ENCODE results near the genes KANK2, CCDC159 and PRKCSH.

- PRO-cap, 3 experiments = no peak in any of the 3 experiments
- RAMPAGE, long total RNA, 4 experiments = no peak in any of the 4 experiments
- RRBS = no CpG with 5 or more reads among the region's 5 CpGs
Observed at GRCh38 chr19:10867914-10868433, 3.4 kb upstream of the CARM1 start.

DNA sequence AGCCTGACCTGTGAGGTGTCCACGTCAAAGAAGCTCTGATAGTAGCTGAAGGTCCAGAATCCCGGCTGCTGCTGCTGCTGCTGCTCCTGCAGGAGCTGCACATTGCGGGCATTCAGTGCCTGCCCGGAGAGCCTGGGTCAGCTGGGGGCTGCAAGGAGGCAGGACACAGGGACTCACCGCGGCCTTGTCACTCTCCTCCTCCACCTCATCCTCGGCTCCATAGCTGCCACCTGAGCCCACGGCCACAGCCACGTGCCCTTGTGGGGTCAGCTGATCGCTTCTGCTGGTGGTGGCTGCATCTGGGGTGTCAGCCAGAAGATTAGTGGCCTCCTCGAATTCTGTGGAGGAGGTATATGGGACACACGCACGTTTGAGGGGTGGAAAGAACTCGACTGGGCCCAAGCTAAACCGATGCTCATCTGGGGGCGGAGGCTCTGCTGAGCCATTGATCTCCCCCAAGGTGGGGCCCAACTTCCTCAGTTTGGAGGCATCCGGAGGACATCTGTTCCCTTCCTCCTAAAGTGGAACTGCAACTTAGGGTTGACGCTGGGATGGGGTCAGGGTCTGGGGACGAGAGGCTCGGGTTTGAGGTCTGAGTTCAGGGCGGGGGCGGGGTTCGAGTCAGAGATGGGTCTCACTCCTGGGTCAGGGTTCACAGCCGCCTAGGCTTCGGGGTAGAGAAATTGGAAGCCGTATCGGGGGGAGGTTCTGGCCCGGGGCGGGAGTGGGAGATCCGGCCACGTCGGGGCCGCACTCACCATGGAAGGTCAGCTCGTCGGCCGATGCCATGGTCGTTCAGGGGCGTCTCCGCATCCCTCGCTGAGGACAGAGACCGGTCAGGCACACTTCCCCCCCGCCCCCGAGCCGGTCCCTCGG lies 579 bp downstream of the YIPF2 start:
- PRO-cap, 3 experiments = no peak in any of the 3 experiments
- RAMPAGE, long total RNA, 4 experiments = no peak in any of the 4 experiments
- RRBS = 10% methylated on average over 11 of the region's 45 CpGs

DNA sequence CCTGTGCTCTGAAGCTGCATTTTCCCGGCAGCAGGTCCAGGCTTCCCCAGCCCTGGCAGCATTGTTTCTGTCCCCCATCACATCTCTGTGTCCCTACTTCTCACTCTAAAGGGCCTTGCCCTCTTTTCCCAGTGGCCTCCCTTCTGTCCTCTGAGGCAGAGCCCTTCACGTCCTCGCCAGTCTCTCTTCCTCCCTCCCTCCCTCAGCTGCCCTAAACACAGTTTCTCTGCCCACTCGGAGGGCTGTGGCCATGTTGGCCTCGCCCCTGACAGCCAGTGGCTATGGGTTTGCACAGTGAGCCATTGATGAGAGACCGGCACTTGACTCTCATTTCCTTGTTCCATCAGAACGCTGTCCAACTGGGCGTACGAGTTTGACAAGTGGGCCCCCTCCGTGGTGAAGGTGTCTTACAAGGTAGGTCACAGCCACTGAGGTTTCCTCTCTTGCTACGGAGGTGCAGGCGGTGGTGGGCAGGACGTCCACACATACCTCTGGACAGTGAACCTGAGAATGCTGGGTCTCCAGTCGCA lies 57.8 kb downstream of the SMARCA4 start:
- PRO-cap, 3 experiments = no peak in any of the 3 experiments
- RAMPAGE, long total RNA, 4 experiments = no peak in any of the 4 experiments
- RRBS = no CpG with 5 or more reads among the region's 14 CpGs

DNA sequence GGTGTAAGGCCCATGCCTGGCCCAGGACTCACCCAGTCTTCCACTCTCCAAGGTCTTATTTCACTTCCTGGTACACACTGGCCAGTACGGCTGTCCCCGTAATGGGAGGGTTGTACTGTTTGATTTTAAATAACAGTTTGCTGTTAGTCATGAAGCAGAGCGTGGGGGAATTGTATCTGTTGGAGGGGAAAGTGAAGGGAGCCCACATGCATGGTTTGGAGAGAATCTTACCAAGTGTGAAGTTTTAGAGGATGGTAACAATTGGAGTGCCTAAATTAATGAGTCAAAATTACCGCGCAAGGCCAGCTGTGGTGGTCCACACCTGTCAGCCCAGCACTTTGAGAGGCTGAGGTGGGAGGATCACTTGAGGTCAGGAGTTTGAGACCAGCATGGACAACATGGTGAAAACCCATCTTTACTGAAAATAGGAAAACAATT lies 46.8 kb upstream of the LDLR start:
- PRO-cap, 3 experiments = no peak in any of the 3 experiments
- RAMPAGE, long total RNA, 4 experiments = no peak in any of the 4 experiments
- RRBS = no CpG with 5 or more reads among the region's 5 CpGs

GRCh38 chr19:11083829-11084352 lies 5.4 kb upstream of the LDLR start:
- PRO-cap, 3 experiments = peak in 1 of 3 experiments; most common plus-strand start chr19:11084134 (in 1); most common minus-strand start chr19:11084069 (in 1)
- RAMPAGE, long total RNA, 4 experiments = no peak in any of the 4 experiments
- RRBS = no CpG with 5 or more reads among the region's 7 CpGs

DNA sequence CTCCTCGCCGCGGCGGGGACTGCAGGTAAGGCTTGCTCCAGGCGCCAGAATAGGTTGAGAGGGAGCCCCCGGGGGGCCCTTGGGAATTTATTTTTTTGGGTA lies 179 bp downstream of the LDLR start:
- PRO-cap, 3 experiments = no peak in any of the 3 experiments
- RAMPAGE, long total RNA, 4 experiments = no peak in any of the 4 experiments
- RRBS = no CpG with 5 or more reads among the region's 6 CpGs

- PRO-cap, 3 experiments = no peak in any of the 3 experiments
- RAMPAGE, long total RNA, 4 experiments = no peak in any of the 4 experiments
- RRBS = no CpG with 5 or more reads among the region's 15 CpGs
Observed at GRCh38 chr19:11111232-11111792, 22.0 kb downstream of the LDLR start.

DNA sequence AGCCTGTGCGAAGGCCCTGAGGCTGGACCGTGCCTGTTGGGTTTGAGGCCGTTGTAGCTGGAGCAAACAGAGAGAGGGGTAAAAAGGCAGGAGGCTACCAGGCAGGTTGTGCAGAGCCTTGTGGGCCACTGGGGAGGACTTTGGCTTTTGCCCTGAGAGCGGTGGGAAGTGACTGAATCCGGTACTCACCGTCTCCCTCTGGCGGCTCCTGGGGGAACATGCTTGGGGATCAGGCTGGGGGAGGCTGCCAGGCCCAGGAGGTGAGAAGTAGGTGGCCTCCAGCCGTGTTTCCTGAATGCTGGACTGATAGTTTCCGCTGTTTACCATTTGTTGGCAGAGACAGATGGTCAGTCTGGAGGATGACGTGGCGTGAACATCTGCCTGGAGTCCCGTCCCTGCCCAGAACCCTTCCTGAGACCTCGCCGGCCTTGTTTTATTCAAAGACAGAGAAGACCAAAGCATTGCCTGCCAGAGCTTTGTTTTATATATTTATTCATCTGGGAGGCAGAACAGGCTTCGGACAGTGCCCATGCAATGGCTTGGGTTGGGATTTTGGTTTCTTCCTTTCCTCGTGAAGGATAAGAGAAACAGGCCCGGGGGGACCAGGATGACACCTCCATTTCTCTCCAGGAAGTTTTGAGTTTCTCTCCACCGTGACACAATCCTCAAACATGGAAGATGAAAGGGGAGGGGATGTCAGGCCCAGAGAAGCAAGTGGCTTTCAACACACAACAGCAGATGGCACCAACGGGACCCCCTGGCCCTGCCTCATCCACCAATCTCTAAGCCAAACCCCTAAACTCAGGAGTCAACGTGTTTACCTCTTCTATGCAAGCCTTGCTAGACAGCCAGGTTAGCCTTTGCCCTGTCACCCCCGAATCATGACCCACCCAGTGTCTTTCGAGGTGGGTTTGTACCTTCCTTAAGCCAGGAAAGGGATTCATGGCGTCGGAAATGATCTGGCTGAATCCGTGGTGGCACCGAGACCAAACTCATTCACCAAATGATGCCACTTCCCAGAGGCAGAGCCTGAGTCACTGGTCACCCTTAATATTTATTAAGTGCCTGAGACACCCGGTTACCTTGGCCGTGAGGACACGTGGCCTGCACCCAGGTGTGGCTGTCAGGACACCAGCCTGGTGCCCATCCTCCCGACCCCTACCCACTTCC lies 24.3 kb downstream of the SPC24 start:
- PRO-cap, 3 experiments = peak in 2 of 3 experiments; most common plus-strand start position 153 of the sequence (in 1); most common minus-strand start position 142 of the sequence (in 1)
- RAMPAGE, long total RNA, 4 experiments = no peak in any of the 4 experiments
- RRBS = no CpG with 5 or more reads among the region's 30 CpGs

GRCh38 chr19:11179664-11180494 lies 17.5 kb downstream of the KANK2 start:
- PRO-cap, 3 experiments = no peak in any of the 3 experiments
- RAMPAGE, long total RNA, 4 experiments = no peak in any of the 4 experiments
- RRBS = 74% methylated on average over 4 of the region's 16 CpGs

GRCh38 chr19:11197414-11198266 lies at the start of gene KANK2:
Gene KANK2 (minus strand): TSS chr19:11197545.
- PRO-cap, 3 experiments = peak in 3 of 3 experiments; most common plus-strand start chr19:11197637 (in 2); most common minus-strand start chr19:11197526 (in 3)
- RAMPAGE, long total RNA, 4 experiments = start-site peak on the plus strand in 4 of 4 experiments, at chr19:11197604-11197684 at its widest, 21 to 135 reads per replicate; start-site peak on the minus strand in 4 of 4 experiments, at chr19:11197511-11197871 at its widest, 111 to 2,504 reads per replicate
- RRBS = 1% methylated on average over 36 of the region's 72 CpGs

DNA sequence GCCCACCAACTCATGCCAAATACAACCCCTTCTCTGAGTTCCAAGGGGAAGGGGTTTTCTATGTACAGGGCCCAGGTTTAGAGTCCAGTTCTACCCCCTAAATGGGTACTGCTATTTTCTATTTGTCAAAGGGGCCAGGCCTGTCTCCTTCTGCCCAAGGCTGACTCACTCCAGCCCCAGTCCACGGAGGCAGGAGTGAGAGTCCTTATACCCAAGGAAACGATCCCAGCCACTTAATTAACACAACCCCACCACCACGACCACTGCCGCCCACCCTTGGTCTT lies 1.0 kb downstream of the RAB3D start:
- PRO-cap, 3 experiments = no peak in any of the 3 experiments
- RAMPAGE, long total RNA, 4 experiments = no peak in any of the 4 experiments
- RRBS = no CpG with 5 or more reads among the region's 4 CpGs

GRCh38 chr19:11345906-11347009 lies at the start of gene CCDC159:
Gene CCDC159 (plus strand): TSS chr19:11346519.
- PRO-cap, 3 experiments = peak in 3 of 3 experiments; most common plus-strand start chr19:11346565 (in 2); most common minus-strand start chr19:11346267 (in 3)
- RAMPAGE, long total RNA, 4 experiments = start-site peak on the plus strand in 4 of 4 experiments, at chr19:11346507-11346591 at its widest, 259 to 452 reads per replicate; start-site peak on the minus strand in 4 of 4 experiments, at chr19:11346202-11346321 at its widest, 267 to 1,737 reads per replicate
- RRBS = 2% methylated on average over 3 of the region's 57 CpGs

DNA sequence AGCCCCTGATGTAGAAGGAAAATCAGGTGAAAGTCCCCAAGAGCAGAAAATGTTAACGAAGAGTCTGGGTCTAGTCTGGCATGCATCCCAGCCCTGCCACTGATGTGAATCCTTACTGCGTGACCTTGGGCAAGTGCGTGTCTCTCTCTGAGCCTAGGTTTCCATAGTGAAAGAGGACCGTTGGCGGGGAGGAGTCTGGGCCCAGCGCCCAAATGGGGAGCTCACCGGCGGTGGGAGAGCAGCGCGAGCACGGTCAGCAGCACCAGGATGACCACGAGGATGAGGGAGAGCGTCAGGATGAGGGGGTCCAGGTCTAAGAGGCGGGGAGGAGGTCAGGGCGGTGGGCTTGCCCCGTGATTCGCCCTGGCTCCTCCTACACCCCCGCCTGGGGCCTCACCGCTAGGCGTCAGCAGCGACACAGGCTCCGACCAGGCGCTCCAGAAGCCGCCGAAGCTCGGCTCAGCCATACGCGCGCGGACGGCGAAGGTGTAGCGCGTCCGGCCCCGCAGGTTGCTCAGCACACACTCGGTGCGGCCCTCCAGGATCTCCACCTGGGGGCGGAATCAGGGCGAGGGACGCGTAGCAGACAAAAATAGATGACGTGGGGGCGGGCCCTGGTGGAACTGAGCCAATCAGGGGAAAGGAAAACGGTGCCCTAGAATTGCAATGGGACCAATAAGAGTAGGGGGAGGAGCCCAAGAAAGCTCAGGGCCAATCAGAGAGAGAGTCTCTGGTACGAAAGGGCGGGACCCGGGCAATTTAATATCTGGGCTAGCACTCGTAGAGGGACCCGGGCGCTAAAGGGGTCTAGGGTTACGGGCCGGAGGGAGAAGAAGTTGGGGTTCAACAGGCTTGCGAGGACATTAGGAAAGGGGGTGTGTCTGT lies 3.2 kb downstream of the EPOR start:
- PRO-cap, 3 experiments = peak in 3 of 3 experiments; most common plus-strand start position 211 of the sequence (in 3); most common minus-strand start position 565 of the sequence (in 2)
- RAMPAGE, long total RNA, 4 experiments = no peak in any of the 4 experiments
- RRBS = 0% methylated on average over 4 of the region's 54 CpGs

DNA sequence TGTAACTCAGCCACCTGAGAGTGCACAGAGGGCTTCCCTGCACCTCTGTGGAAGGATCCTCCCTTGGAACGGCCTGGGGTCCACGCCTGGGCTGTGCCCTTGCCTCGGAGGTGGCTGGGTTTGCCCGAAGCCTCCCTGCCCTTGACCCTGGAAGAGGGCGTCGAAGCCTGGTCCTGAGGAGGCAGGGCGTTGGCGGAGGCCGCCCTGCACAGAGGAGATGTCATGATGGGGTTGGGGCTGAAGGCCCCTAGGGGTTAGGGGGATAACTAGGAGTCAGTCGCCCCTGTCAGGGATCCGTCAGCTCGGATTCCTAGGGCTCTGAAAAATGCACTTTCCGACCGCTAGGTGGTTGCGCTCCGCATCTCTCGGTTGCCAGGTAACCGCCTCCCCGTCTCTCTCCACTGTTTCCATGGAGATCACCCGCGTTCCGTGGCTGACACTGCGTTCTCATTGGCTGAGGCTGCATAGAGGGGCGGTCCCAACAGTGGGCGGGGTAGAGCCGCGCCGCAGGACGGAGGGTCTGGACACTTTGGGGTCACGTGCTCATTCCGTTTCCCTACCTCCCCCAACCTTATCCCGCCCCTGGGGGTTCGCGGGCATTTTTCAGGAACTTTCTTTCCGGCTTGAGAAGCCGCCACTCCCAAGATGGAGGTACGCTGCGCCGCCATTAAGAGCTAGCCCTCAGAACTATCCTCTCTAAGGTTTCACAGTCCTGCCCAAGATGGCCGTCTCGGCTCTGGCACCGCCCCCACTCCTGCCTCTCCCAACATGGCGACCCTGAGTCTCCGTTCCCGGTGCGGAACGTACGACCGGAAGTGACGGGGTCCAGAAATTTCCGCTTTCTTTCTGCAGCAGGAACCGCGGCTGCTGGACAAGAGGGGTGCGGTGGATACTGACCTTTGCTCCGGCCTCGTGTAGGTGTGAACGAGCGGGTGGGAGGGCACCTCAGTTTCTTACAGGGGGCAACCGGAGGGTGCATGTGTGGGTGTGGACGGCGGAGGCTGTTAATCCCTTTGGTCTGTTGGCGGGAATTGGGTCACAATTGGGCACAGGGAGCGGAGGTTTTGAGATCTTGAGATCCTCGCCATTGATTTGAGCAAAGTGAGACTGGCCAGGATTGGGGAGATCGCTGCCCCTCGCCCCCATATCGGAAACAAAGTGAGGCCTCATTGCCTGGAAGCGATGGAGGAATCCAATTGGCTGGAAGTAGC lies at the start of gene PRKCSH:
Gene PRKCSH, plus strand, starts transcription at position 843 of the 1,211 bp plus-strand sequence.
- PRO-cap, 3 experiments = peak in 3 of 3 experiments; most common plus-strand start position 843 of the sequence (in 3); most common minus-strand start position 320 of the sequence (in 2)
- RAMPAGE, long total RNA, 4 experiments = start-site peak on the plus strand in 4 of 4 experiments, centred at positions 845 to 853 of the sequence, 47 to 1,440 reads per replicate
- RRBS = 2% methylated on average over 9 of the region's 68 CpGs

DNA sequence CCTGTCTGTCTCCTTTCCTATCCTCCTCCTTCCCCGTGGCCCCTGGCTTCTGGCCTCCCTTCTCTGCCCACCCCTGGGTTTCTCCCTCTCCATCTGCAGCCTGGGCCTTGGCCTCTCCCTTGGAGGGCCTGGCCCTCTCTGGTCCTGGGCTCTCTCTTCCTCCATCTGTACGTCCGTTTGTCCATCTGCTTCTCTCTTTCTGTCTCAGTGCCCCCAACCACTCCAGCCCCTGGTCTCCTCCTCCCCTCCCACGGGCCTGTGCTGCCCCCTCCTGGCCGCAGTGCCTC lies 11.2 kb downstream of the PRKCSH start:
- PRO-cap, 3 experiments = peak in 2 of 3 experiments; most common plus-strand start position 168 of the sequence (in 2)
- RAMPAGE, long total RNA, 4 experiments = no peak in any of the 4 experiments
- RRBS = no CpG with 5 or more reads among the region's 5 CpGs

- PRO-cap, 3 experiments = no peak in any of the 3 experiments
- RAMPAGE, long total RNA, 4 experiments = no peak in any of the 4 experiments
- RRBS = 56% methylated on average over 8 of the region's 20 CpGs
Observed at GRCh38 chr19:11452475-11453033, 17.1 kb downstream of the PRKCSH start.

DNA sequence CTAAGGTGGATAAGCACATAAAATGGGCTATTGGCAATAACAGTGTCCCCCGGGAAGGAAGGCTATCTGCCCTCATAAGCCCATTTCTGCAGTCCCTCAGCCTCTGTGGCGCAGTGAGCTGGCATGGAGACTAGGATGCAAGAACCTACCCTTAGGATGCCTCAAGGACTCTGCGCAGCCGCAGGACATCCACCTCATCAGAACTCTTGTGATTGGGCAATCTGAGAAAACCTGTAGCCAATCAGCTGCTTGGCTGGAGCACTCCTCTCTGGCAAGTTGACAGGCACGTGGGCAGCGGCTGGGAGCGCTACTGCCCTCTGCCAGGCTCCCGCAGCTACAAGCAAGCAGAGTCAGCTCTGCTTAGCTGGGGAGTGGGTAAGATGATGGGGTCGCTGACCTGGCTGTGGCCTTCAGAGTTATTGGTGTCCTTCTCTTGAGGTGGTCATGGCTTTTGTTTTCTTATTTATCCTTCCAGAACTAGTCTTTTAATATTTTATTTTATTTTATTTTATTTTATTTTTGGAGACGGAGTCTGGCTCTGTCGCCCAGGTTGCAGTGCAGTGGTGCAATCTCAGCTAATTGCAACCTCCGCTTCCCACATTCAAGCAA lies 1.6 kb upstream of the ECSIT start:
- PRO-cap, 3 experiments = peak in 1 of 3 experiments; most common plus-strand start position 310 of the sequence (in 1); most common minus-strand start position 137 of the sequence (in 1)
- RAMPAGE, long total RNA, 4 experiments = no peak in any of the 4 experiments
- RRBS = no CpG with 5 or more reads among the region's 12 CpGs

GRCh38 chr19:11535740-11536013 lies 3.0 kb upstream of the CNN1 start:
- PRO-cap, 3 experiments = no peak in any of the 3 experiments
- RAMPAGE, long total RNA, 4 experiments = no peak in any of the 4 experiments
- RRBS = no CpG with 5 or more reads among the region's 10 CpGs

GRCh38 chr19:11552600-11553172 lies 6.3 kb downstream of the ELOF1 start:
- PRO-cap, 3 experiments = no peak in any of the 3 experiments
- RAMPAGE, long total RNA, 4 experiments = no peak in any of the 4 experiments
- RRBS = no CpG with 5 or more reads among the region's 12 CpGs

GRCh38 chr19:11583900-11584420 lies 6.5 kb upstream of the ACP5 start:
- PRO-cap, 3 experiments = no peak in any of the 3 experiments
- RAMPAGE, long total RNA, 4 experiments = no peak in any of the 4 experiments
- RRBS = no CpG with 5 or more reads among the region's 8 CpGs